ENCODE measurements around a stretch of chr1.

- PRO-cap, result no peak
These were observed 30.7 kb downstream of the SIPA1L2 start for GRCh38 chr1:232598960-232599906.

GRCh38 chr1:232622334-232622872 is 7.5 kb downstream of the SIPA1L2 start:
- PRO-cap, result no peak

DNA sequence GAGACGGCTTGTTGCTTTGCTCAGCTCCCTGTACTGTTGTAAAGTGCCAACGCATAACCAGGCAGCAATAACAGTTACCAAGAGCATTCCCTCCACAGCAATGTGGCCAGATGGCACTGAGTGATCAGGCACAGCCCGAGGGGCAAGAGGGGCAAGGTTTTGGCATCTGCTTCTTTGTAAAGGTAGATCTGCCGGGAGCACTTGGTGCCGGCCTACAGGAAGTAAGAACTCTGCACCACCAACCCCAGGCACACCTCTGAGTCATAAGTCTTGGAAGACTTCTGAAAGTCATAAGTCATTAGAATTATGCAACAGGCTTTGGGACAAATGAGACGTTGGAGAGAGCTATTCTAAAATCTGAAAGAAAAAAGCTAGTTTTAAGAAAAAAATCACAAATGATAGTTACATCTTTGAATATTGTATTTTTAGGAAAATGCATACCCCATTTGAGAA is 37.9 kb upstream of the MAP10 start:
- PRO-cap, result no peak

GRCh38 chr1:233113581-233114108 is 163.2 kb downstream of the NTPCR start:
- PRO-cap, result no peak

- PRO-cap, result no peak
These were observed 27.3 kb downstream of the MAP3K21 start for GRCh38 chr1:233354654-233355421.

DNA sequence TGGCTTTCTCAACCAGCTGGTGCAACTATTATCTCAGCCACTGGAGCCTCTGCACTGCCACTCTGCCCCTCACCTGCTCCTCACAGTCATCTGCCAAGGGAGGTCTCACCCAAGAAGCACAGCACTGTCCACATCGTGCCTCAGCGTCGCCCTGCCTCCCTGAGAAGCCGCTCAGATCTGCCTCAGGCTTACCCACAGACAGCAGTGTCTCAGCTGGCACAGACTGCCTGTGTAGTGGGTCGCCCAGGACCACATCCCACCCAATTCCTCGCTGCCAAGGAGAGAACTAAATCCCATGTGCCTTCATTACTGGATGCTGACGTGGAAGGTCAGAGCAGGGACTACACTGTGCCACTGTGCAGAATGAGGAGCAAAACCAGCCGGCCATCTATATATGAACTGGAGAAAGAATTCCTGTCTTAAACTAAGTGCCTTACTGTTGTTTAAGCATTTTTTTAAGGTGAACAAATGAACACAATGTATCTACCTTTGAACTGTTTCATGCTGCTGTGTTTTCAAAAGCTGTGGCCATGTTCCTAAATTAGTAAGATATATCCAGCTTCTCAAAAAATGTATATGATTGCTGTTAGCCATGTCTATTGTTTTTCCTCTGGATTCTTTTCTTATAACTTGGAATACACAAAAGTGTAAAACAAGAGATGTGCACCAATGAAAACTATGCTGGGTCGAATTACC is 54.9 kb downstream of the MAP3K21 start:
- PRO-cap, result no peak

DNA sequence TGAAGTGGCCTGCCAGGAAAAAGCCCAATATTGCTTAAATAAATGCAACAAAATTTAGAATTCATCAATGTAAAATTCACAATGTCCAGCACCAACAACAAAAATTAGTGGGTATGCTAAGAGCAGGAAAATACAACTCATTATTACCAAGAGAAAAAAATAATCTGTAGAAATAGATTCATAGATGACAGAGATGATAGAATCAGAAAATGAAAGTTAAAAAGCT is 72.9 kb downstream of the MAP3K21 start:
- PRO-cap, result no peak

- PRO-cap, result no peak
These were observed 1.1 kb downstream of the KCNK1 start for GRCh38 chr1:233614564-233615804.

GRCh38 chr1:233657214-233658217 is 43.6 kb downstream of the KCNK1 start:
- PRO-cap, result no peak

GRCh38 chr1:233714541-233715443 is 100.9 kb downstream of the KCNK1 start:
- PRO-cap, result no peak

DNA sequence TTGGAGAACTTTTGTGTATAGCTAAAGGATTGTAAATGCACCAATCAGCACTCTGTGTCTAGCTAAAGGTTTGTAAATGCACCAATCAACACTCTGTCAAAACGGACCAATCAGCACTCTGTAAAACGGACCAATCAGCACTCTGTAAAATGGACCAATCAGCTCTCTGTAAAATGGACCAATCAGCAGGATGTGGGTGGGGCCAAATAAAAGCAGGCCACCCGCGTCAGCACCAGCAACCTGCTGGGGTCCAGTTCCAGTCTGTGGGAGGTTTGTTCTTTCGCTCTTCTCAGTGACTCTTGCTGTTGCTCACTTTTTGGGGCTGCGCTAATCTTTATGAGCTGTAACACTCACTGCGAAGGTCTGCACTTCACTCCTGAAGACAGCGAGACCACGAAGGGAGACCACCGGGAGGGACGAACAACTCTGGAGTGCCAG is 110.3 kb downstream of the KCNK1 start:
- PRO-cap, result no peak

GRCh38 chr1:234315120-234315649 is 58.1 kb upstream of the COA6 start:
- PRO-cap, result no peak

DNA sequence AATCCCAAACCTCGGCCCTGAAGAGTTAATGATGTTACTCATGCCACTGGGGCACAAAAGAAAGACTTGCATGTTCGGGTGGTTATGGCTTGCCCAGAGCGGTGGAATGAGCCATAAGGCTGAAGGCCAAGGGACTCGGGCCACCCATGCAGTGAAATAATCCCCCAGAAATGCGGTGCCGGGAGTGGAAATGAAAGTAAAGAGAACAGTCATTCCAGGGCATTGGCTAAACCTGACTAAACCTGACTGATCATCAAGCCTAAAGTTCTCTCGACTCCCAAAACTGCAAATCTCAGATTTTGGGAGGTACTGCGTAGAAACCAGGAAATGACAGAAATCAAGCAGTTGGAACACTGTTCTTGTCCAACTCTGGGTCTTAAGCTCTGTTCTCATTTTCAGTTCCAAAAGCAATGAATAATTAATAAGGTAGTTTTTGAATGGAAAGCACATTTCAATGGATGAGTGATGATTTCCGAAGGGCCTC is 20.8 kb upstream of the TARBP1 start:
- PRO-cap, result no peak

GRCh38 chr1:234515348-234516214 is 36.6 kb upstream of the TARBP1 start:
- PRO-cap, result no peak

DNA sequence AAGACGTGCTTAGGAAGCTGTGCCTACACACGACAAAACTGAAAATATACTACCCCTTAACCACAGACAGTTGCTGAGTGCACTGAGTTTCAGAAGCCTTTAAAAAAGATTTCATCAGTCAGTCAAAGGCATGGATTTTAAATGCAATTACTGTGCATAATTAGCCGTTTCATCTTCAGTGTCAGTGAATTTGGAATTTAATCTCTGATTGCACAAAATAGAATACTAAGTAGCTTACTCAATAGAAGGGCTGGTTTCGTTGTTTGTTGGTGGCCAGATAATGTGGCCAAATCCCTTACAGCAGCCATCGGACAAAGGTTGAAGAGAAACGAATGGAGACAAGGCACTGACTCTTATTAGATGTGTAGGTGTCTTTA is 38.4 kb upstream of the TARBP1 start:
- PRO-cap, result no peak

GRCh38 chr1:234538772-234539559 is 60.0 kb upstream of the TARBP1 start:
- PRO-cap, result no peak

GRCh38 chr1:234599027-234599385 is 11.0 kb downstream of the IRF2BP2 start:
- PRO-cap, result no peak

DNA sequence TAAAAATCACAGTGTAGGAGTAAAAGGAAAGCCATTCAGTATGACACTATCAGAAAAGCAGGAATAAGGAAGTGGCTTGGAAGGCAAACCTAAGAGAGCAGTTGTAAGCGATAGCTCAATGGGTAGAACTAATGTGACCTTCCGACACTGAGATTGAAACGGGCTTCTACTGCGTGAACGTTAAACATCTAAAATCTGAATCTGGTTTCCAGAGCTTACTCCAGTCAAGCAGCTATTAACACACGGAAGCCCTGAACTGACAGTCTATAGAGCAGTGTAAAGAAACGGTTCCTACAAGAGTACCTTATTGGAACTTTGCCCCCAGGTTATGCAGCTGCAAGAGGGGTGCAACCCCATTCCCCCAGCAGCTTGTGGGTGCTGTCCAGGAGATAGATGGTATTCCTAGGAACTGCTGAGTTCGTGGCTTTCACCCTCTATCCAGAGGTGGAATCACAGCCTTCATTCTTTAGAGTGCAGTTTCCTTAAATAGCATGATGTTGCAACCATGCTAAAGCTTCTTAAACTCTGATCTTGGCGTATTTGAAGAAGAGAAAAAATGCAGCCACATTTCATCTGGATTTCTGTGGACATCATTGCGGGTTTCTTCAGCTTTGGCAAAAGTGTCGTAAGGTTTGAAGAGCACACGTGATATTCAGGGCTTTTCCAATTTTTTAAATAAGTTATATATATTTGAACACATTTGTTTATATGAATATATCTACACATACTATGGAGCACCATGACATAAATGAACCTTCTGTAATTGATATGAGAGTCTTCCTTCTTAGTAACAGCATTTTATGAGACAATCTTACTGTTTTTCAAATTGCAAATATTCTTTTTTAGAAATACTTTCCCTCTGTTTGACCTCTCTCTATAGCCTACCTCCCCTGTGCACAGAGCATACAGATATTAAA is 3.5 kb upstream of the IRF2BP2 start:
- PRO-cap, result no peak

- PRO-cap, result no peak
These were observed 6.5 kb upstream of the IRF2BP2 start for GRCh38 chr1:234616389-234617000.

DNA sequence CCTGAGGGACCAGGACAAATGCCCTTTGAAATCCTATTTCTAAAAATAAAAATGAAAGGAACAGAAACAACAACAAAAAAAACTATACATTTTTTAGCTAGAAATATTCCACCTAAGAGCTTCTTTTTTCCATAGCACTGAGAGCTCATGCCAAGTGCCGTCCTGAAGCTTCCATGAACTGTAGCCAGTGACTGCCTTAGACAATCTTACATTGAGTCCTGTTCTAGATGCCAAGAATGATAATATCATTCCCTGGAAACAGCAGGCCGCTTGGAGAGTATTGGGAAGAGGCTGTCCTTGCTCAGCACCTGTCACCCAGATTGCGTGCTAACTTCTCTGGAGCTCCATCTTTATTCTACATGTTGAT is 82.9 kb upstream of the IRF2BP2 start:
- PRO-cap, result no peak